ENCODE results near the gene LGSN.

DNA sequence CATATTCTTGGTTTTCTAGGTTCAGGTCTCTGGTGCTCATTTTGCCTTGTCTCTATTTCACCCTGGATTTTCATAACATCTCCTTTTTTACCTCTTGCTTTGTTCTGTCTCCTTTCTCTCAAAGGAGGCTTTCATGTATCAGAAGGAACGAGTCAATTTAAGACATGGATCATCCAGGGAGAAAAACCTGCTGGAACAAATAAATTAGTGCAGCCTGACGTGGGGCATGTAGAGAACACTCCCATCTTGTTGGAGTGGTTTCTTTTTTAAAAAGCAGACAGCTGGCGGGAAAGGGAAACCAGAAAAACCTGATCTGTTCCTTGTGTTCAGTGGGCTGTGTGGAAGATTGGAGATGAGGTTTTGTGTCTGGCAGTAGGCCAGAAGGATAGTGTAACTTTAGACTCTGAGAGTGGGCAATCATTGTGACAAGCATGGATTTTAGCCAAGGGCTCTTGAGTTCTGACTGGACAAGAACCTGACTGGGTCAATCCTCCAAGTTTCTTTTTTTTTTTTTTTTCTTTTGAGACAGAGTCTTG lies 132.3 kb downstream of the LRRC1 start:
- PRO-cap = no peak

DNA sequence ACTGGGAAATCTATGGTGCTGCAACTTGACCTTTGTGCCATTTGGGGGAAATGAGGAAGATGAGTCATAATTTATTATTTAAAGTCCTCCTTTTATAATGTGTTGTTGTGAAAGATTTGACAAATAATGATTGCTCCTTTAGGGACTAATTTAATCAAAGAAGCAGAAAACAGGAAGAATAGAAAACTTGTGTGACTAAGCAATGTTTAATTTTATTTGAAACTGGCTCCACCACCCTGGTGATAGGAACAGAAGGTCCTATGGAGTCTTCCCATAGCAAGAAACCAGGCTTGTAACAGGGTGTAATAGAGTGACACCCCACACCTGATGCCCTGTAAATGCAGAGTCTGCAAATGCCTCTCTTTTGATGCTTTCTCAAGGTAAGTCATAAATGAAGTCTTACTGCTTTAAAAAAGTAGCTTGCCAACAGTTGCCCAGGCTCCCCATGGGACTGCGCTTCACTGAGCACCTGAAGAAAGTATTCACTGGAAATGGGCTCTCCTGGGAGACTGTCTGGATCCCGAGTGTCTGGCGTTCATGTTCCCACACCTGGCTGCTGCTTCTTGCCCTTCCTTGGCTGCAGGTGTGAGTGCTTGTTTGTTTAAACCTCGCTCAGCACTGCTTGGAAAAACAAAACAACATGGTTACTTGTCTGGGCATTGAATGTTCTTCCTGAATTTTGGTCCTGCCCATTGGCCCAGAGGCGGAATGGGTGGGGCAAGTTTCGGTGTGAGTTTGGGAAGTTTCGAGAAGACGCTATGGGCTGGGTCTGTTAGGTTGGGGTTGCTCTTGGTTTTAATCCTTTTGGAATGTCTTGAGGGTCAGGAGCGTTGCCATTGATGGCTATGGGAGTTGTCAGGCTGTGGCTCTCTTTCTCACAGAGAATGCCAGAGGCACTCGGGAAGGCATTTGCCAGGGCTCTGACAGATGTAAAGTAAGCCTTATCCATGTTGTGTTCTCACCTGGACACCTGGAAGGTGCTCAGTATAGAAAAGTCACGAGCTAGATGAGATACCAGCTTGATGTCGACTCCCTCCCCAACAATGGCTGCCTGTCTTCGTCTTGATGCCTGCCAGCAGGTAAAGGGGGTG lies 134.7 kb downstream of the LRRC1 start:
- PRO-cap = no peak

GRCh38 chr6:54009730-54010369 lies 101.4 kb upstream of the MLIP start:
- PRO-cap = no peak

GRCh38 chr6:54085491-54086002 lies 25.7 kb upstream of the MLIP start:
- PRO-cap = no peak

- PRO-cap = bidirectional peak, plus-strand start at chr6:54307862, minus-strand start at chr6:54307634
Observed at GRCh38 chr6:54307539-54308157, 593 bp upstream of the TINAG start.

GRCh38 chr6:54874571-54875194 lies 28.1 kb downstream of the FAM83B start:
- PRO-cap = bidirectional peak, plus-strand start at chr6:54874955, minus-strand start at chr6:54874859

DNA sequence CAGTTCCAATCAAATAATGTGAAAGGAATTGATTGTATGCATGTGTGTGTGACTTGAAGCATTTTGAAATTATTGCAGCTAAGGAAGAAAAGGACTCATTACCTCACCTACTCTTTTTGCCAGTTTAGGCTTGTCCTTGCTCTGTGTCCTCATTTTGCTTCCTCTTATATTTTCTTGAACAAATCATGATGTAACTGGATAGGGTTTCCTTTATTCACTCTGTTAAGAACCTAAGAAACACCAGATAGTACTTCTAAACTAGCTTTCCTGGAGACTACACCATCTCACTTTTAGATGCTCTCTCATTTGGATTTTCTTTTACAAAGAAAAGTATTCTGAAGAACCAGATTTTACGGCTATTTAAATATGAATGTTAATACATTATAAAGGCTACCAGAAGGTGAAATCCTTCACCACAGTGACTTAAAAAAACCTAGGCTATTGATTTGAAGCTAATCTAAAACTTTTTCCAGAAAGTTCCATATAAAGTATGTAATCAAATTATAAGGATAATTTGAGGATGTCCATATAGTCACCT lies 2.4 kb downstream of the COL21A1 start:
- PRO-cap = no peak

GRCh38 chr6:56515343-56515865 lies 268.0 kb upstream of the COL21A1 start:
- PRO-cap = no peak

GRCh38 chr6:56551833-56553012 lies 304.8 kb upstream of the COL21A1 start:
- PRO-cap = no peak

- PRO-cap = no peak
Observed at GRCh38 chr6:56627169-56627368, 327.6 kb downstream of the DST start.

- PRO-cap = no peak
Observed at GRCh38 chr6:56671600-56672646, 282.7 kb downstream of the DST start.

DNA sequence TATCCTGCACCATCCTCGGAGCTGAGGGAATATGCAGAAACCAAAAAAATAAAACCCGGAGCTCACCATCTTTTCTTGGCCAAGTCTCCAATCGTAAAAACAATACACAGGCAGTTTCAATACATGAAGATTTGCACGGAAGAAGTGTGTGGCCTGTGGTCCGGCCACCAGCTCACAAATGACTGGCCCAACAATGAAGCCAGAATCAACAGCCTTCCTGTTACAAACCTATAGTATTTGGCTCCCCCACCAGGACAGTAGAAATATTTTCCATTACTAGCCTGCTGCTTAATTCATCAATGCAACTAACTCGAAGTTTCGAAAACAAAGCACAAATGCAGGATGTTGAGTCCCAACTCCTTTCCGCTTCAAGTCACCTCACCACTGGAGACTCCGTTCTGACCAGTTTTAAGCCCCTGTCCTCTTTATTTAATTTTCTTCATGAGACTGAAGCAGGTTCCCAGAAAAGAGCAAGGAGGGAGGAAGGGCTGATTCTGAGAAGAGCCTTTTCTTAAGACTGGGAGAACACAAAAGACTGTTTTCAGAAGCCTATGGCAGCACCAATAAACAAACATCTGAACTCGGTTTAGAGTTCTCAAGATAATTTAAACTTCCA lies 102.8 kb downstream of the DST start:
- PRO-cap = bidirectional peak, plus-strand start at position 348 of the sequence, minus-strand start at position 179 of the sequence

DNA sequence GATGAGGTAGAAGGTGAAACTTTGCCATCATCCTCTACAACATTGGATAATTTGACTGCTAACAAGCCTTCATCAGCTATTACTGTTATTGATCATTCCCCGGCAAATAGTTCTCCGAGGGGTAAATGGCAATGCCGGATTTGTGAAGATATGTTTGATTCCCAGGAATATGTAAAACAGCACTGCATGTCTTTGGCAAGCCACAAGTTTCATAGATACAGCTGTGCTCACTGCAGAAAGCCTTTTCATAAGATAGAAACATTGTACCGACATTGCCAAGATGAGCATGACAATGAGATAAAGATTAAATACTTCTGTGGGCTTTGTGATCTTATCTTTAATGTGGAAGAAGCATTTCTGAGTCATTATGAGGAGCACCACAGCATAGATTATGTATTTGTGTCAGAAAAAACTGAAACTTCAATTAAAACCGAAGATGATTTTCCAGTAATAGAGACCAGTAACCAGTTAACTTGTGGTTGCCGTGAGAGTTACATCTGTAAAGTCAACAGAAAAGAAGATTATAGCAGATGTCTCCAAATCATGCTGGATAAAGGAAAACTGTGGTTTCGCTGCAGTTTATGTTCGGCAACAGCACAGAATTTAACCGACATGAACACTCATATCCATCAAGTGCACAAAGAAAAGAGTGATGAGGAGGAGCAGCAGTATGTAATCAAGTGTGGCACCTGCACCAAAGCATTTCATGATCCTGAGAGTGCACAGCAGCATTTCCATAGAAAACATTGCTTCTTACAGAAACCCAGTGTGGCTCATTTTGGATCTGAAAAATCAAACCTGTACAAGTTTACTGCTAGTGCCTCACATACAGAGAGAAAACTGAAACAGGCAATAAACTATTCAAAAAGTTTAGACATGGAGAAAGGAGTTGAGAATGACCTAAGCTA lies 24.1 kb upstream of the BAG2 start:
- PRO-cap = no peak

DNA sequence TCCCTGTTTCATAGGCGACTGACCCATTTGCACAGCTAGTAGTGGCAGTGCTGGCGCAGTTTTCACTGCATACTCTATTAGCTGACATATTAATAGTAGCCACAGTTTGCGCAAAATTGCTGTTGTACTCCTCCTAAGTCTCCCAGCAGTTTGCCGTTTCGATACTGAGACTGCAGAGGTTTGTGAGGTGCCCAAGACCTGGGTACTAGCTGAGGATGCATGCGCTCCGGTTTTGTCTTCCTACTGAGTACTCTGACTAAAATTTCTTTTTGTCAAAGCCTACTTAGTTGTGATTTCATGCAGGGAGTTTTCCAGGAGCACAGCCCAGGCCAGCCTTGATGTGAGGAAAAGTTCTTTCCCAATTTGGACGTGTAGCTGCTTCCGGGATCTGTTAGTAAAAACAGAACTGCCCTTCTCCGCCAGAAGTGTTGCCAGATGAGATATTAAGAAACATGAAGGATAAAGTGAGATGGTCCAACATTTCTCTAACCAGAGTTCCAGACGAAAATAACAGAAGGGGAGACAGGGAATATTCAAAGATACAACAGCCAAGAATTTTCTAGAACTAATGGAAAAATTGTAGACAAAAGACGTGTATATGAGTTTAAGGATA lies 5.7 kb downstream of the BAG2 start:
- PRO-cap = no peak

GRCh38 chr6:57263230-57263924 lies 41.3 kb upstream of the RAB23 start:
- PRO-cap = no peak

DNA sequence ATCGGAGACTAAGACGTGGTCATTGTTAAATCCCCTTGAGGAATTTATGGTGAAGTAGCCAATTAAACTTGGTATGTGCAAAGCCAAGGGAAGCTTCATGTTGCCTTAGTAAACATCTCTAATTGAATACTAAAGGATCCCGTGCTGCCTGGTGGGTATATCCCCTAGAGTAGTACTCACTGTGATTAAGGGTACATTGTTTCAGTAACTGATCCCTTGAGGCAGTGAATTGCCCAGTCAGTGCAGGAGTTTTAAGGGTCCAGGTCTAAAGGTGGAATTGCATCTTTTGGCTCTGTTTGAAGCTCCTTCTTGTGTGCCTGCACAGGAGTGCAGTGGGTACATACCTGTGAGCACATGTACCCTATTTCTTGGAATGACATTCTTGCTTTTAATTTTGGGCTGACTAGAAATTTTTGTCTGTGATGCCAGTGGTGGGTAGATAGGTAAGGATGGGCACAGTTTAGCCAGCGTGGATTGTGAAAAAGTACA lies 106.2 kb downstream of the PRIM2 start:
- PRO-cap = no peak

GRCh38 chr6:57432278-57432706 lies 114.9 kb downstream of the PRIM2 start:
- PRO-cap = no peak

- PRO-cap = no peak
Observed at GRCh38 chr6:61156519-61156882, 1129.5 kb downstream of the KHDRBS2 start.

- PRO-cap = no peak
Observed at GRCh38 chr6:63319835-63320207, at the start of gene LGSN. TSS of gene LGSN (minus strand) at chr6:63319983.

DNA sequence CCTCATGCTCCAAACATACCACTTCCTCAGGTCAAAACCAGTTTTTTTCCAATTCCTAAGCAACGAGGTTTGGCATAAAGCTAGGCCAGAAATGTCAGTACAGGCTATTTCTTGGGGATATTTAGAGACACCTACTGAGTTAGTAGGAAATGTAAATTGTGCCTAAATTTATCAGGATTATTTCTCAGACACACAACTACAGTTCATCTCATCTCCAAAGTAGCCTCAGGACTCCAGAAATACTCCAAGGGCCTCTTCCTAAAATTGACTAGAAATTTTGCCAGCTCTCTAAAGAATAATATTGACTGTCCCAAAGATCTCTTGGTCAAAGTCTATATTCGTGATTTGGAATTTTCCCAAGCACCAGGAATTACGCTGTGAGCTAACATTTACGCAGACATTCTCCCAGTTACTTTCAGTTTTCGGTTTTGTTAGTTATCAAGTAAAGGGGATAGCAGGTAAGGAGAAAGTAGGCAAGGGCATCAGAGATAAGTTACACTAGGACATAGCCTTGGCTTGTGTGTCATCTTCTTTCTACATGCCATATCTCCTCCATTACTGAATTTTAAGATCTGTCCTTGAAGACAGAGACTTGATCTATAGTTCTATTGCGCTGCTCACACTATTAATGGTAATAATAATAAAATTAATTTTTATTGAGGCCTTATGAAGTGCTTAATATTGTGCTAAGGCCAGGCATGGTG lies 91.2 kb upstream of the LGSN start:
- PRO-cap = no peak

Measured in Calu3 (cell line).